Occipital lobe (tissue), 2 donors: ENCODE measurements around the gene COL4A2.

DNA sequence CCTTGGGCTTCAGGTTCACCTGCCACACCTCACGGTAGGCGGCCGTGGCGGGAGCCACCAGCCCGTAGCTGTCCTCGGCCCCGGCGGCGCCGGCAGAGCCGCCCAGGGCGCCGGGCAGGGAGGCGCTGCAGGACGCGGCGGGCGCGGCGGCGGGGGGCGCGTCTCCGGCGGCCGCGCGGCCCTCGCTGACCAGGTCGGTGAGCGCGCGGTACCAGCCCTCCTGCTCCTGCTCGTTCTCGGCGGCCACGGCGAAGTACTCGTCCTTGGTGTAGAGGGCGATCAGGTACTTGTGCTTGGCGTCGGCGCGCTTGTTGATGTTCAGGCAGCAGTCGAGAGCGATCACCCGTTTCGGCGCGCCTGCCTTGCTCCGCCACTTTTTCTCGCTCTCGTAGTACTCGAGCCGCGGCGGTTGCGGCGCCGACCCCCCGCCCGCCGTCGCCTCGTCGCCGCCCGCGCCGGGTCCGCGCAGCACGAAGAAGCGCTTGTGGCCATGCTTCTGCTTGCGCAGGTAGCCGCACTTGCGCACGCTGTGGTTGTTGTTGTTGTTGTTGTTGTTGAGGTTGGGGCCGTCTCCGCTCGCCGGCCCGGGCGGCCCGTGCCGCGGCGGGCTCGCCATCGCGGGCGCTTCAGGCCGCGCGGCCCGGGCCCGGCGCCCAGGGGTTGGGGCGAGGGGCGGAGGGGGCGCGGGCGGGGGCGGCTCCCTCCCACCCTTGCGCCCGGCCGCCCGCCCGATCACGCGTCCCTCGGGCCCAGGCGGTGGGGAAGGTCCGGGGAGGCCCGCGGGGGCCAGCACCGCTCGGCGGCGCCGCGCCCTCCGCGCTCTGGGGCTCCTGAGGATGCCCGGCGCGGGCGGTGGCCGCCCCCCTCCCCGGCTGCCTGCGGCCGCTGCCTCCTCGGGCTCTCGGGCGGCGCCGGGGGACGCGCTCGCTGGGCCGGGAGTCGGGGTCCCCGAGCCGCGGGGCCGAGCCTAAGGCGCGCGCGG, 654 bp downstream of the IRS2 start:
- RAMPAGE, long total RNA: no peak

- RAMPAGE, long total RNA: no peak
Measured at GRCh38 chr13:109791155-109791771, 4.9 kb upstream of the IRS2 start.

GRCh38 chr13:110126196-110127095, 180.5 kb downstream of the COL4A1 start:
- RAMPAGE, long total RNA: no peak

DNA sequence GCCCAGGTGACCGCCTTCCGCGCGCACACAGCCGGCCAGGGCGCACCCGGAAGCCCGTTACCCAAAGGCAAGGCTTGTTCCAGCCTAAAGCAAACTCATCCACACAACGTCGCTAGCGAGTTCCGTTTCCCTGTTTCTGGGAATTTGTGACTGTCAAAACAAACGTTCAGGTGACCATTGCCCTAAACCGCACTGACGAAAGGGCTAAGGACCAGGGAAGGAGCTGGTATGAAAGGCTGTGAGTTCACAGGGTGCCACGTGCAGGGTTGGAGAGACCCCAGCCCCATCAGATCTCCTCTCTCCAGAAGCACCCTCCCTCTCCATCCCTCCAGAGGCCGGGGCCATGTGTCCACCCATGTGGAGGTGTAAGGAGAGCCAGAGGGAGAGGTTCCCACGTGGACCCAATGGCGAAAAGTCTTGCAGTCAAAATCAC, 168.4 kb downstream of the COL4A1 start:
- RAMPAGE, long total RNA: no peak

- RAMPAGE, long total RNA: no peak
Measured at GRCh38 chr13:110149365-110150561, 157.2 kb downstream of the COL4A1 start.

GRCh38 chr13:110162108-110162495, 144.9 kb downstream of the COL4A1 start:
- RAMPAGE, long total RNA: no peak

- RAMPAGE, long total RNA: no peak
Measured at GRCh38 chr13:110176349-110177143, 130.4 kb downstream of the COL4A1 start.

- RAMPAGE, long total RNA: no peak
Measured at GRCh38 chr13:110248003-110248330, 59.0 kb downstream of the COL4A1 start.

DNA sequence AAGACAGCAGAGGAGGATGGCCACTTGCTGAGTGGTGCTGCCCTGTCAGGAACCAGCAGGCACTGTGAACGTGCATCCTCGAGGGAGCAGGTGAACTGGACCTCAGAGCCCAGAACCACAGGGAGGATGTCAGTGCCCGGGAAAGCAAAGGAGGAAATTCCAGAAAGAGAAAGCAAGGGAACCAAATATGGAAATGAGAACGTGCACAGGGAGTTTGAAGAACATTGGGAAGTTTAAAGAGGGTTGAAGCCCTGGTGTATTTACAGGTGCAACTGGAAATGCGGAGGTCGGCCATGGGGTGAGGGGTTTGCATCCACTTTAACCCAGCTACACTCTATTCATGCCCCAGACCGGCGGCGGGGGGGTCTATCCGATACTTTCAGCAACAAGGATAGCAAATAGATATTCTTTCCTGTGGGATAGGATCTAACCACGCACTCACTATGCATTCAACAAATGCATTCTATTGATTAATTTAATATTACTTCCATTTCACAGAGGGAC, 50.5 kb downstream of the COL4A1 start:
- RAMPAGE, long total RNA: no peak

- RAMPAGE, long total RNA: no peak
Measured at GRCh38 chr13:110258706-110259248, 48.2 kb downstream of the COL4A1 start.

- RAMPAGE, long total RNA: no peak
Measured at GRCh38 chr13:110264436-110265172, 42.4 kb downstream of the COL4A1 start.

GRCh38 chr13:110278021-110279247, 28.5 kb downstream of the COL4A1 start:
- RAMPAGE, long total RNA: no peak

GRCh38 chr13:110306572-110306830, 456 bp downstream of the COL4A1 start:
- RAMPAGE, long total RNA: no peak

GRCh38 chr13:110307220-110308061, at the start of gene COL4A2:
TSS of gene COL4A2 (plus strand) at chr13:110307284.
- RAMPAGE, long total RNA: no peak

- RAMPAGE, long total RNA: no peak
Measured at GRCh38 chr13:110313759-110314448, 6.8 kb downstream of the COL4A2 start.

GRCh38 chr13:110319448-110320662, 12.8 kb downstream of the COL4A2 start:
- RAMPAGE, long total RNA: no peak

DNA sequence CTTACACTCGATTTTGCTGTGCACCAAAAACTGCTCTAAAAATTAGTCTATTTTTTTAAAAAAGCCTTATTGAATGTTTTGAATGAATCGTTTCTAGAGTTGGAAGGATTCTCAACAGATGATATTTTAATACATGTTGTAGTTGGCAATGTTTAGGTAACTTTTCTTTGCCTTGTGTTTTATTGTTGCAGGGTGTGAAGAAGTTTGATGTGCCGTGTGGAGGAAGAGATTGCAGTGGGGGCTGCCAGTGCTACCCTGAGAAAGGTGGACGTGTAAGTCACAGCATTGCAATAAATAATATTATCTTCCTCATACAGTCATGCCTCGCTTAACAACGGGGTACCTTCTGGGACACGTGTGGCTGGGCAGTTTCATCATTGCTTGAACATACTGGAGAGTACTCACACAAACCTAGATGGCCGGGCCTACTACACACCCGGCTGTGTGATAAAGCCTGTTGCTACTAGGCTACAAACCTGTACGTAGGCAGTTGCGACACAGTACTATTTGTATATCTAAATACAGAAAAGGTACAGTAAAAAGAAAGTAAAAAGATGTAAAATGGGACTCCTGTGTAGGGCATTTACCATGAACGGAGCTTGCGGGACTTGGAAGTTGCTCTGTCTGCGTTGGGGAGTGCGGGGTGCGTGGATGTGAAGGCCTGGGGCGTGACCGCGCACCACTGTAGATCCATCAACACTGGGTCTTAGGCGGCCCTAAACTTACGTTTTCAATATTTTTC, 50.4 kb downstream of the COL4A2 start:
- RAMPAGE, long total RNA: no peak

DNA sequence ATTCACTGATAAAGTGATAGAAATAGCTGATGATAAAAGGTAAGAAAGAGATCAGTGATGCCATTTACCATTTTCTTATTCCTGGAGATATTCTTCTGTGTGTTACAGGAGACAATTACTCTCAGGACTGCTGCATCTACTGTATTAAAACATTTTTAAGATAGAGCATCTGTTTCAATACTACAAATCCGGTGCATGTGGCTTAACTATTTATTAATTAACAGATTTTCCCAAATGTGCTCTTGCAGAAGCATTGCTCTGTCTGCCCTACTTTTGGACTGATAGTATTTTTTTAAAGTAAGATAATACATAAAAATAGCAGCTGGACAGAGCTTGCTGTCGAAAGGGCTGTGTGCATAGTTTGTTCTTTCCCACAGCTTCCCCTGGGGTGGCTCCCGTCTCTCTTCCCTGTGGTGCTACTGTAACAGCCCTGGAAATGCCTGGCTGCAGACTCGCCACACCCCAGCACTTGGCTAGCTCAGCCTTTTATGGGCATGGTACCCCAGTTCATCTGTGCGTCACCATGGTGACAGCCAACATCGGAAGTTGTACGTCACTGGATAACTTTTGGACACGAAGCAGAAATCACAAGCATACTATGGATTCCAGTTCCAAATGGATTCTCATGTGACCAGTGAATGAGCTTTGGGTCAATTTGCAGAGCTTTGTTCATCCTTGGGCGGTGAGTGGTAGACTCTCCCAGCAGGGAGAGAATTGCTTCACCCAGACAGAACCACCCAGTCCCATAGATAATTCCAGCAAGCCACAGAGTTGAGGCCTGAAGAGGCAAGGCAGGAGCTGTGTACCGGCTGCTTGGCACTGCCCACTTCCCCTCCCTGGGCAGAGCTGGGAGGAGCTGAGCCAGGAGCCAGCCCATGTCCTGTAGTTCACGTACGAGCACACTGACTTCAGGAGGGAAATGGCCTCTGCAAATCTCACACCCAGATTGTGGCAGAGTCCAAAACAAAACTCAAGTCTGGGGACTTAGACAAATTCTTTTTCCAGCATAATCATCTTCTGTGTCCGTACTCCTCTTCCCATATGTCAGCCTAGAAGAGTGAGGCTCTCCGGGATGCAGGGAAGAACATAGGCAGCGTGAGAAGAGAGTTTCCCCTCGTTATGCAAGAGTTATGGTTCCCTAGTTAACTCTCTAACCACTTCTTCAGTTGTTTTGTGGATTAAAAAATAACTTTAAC, 54.3 kb downstream of the COL4A2 start:
- RAMPAGE, long total RNA: no peak

DNA sequence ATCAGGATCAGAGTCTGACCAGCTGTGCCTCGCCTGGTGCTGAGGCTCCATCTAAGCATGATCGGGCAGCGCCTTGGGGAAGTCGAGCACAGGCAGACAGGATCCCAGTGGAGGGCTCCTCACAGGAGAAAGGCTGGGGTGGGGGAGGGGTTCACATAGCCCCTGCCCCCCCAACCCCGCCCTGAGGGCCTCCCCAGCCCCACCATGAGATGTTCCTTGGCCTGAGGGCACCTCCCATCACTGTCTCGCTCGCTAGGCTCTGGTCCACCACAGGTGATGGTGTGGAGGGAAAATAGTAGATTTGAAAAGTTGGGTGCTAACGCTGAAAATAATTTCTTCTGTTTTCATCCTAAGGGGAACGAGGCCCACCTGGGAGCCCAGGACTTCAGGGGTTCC, 60.2 kb downstream of the RAB20 start:
- RAMPAGE, long total RNA: no peak

GRCh38 chr13:110627236-110628174, 12.2 kb downstream of the NAXD start:
- RAMPAGE, long total RNA: no peak